Lung (tissue), 4 donors: Measurements from ENCODE around the gene TLX2.

DNA sequence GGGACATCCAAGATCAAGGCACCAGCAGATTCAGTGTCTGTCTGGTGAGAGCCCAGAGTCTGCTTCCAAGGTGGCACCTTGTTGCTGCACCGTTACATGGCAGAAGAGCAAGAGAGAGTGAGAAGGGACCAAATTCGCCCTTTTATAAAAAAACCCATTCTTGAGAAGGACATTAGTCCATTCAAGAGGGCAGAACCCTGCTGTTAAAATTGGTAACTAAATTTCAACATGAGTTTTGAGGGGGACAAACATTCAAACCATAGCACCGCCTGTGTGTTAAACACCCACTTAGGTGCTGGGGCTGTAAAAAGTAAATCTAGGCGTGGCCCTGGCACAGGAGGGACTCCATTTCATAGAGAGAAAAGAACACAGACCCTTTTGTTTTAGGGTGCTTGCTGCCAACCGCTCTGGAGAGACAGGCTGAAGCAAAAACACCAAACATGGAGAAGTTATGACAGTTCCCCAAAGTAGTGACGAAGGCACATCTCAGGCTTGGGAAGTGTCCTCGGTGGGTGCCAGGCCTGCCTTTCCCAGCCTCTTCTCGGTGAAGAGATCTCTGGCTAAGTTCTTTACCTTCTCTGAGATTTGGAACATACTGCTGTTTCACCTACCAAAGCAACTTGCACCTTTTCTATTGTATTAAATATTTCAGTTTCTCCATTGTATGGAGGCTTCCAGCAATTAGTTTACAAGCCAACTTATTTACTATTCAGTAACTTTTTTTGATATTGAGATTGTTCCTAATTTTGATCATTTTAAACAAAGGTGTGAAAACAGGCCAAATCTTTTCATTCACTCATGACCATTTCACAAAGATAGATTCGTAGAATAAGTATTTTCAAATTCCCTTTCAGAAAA lies 5.2 kb downstream of the ACTG2 start:
- PRO-cap, result no peak
- RAMPAGE, long total RNA, result no peak
- RRBS, result no CpG with 5 or more reads among the region's 9 CpGs

DNA sequence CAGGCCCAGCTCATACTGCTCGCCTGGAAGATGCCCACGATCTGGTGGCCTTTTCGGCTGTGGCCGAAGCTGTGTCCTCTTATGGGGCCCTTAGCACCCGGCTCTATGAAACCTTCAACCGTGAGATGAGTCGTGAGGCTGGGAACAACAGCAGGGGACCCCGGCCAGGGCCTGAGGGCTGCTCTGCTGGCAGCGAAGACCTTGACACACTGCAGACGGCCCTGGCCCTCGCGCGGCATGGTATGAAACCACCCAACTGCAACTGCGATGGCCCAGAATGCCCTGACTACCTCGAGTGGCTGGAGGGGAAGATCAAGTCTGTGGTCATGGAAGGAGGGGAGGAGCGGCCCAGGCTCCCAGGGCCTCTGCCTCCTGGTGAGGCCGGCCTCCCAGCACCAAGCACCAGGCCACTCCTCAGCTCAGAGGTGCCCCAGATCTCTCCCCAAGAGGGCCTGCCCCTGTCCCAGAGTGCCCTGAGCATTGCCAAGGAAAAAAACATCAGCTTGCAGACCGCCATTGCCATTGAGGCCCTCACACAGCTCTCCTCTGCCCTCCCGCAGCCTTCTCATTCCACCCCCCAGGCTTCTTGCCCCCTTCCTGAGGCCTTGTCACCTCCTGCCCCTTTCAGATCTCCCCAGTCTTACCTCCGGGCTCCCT lies 61.9 kb downstream of the TET3 start:
- PRO-cap, result no peak
- RAMPAGE, long total RNA, result no peak
- RRBS, result 93% methylated on average over 4 of the region's 20 CpGs

GRCh38 chr2:74047524-74048643 lies 63.2 kb downstream of the TET3 start:
- PRO-cap, result no peak
- RAMPAGE, long total RNA, result no peak
- RRBS, result 95% methylated on average over 4 of the region's 24 CpGs

DNA sequence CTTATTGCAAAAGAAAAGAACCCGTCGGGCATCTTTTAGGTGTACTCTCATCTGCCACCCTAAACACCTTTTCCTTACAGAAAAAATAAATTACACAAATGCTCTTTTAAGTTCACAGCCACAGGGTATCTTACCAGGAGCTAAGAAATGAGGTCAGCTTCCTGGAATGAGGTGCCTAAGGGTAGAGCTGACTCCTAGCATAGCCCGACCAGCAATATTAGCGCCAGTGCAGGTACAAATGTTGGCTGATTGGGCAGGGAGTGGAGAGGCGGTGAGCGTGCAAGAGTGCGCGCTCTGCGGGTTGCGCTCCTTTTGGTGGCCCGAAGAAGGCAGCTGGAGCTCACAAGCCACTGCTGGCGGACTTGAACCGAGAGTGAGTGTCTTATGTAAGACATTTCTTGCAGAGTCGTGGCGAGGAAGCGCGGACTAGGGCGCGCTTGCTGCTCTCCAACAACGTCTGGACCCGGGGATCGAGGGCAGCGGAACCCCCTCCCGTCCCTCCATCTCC lies 17.5 kb downstream of the BOLA3 start:
- PRO-cap, result no peak
- RAMPAGE, long total RNA, result no peak
- RRBS, result 44% methylated on average over 4 of the region's 24 CpGs

GRCh38 chr2:74152182-74152709 lies 4.5 kb upstream of the BOLA3 start:
- PRO-cap, result no peak
- RAMPAGE, long total RNA, result no peak
- RRBS, result no CpG with 5 or more reads among the region's 5 CpGs

DNA sequence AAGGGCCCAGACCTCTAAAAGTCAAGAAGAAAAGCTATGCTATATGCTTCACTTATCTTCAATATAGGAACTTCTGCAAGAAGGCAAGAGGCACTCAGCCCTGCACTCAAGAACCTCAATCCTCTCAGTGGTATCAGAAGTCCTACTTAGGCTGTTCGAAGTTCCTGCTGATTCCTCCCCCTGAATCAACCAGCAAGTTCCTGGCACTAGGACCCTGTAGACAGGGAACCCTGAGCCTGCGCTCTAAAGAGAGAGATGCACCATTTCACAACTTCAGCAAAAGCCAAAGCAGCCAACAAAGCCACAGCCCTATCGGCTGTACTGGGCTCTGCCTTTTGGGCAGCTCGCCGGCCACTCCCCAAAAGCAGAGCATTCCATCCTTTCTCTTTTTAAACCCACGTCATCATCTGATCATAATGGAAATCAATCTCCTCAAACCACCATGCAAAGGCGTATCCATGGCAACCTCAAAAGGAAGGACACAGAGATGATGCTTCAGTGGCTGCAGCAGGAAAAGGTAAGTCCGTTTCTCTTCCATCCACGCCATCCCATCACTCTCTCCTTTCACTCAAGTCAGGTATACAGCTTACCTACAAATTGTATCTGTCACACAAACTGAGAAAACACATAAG lies 5.2 kb upstream of the DCTN1 start:
- PRO-cap, result no peak
- RAMPAGE, long total RNA, result no peak
- RRBS, result no CpG with 5 or more reads among the region's 9 CpGs

- PRO-cap, result no peak
- RAMPAGE, long total RNA, result no peak
- RRBS, result no CpG with 5 or more reads among the region's 2 CpGs
Observed at GRCh38 chr2:74387506-74387903, 7.4 kb upstream of the DCTN1 start.

GRCh38 chr2:74391061-74392392 lies 11.4 kb upstream of the DCTN1 start:
- PRO-cap, result bidirectional peak, plus-strand start at chr2:74392143, minus-strand start at chr2:74391847
- RAMPAGE, long total RNA, result start-site peak on the minus strand at chr2:74391824-74391873, 2,148 and 393 reads in 2 replicates
- RRBS, result under 1% methylated on average over 12 of the region's 72 CpGs

DNA sequence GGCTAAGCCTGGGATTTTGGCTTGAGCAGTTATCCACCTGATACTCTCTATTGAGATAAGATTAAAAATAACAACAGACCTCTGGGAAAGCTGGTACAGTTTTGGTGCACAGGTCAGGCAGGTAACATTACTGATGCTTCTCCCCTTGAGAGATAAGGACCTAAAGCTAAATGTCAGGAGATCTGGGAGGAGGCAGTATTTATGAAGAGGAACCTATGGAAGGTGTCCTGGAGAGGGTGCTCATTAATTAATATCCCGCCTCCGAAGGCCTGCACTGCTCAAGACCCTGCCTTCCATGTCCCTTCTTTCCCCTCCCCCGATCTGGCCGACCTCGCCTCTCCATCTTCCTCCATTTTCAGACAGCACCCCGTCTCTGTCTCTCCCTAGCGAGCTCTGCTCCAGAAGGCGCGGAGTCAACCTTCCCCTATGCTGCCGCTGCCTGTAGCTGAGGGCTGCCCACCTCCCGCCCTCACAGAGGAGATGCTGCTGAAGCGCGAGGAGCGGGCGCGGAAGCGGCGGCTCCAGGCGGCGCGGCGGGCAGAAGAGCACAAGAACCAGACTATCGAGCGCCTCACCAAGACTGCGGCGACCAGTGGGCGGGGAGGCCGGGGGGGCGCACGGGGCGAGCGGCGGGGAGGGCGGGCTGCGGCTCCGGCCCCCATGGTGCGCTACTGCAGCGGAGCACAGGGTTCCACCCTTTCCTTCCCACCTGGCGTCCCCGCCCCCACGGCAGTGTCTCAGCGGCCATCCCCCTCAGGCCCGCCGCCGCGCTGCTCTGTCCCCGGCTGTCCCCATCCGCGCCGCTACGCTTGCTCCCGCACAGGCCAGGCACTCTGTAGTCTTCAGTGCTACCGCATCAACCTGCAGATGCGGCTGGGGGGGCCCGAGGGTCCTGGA lies 1.0 kb upstream of the WBP1 start:
- PRO-cap, result no peak
- RAMPAGE, long total RNA, result no peak
- RRBS, result 2% methylated on average over 9 of the region's 55 CpGs

DNA sequence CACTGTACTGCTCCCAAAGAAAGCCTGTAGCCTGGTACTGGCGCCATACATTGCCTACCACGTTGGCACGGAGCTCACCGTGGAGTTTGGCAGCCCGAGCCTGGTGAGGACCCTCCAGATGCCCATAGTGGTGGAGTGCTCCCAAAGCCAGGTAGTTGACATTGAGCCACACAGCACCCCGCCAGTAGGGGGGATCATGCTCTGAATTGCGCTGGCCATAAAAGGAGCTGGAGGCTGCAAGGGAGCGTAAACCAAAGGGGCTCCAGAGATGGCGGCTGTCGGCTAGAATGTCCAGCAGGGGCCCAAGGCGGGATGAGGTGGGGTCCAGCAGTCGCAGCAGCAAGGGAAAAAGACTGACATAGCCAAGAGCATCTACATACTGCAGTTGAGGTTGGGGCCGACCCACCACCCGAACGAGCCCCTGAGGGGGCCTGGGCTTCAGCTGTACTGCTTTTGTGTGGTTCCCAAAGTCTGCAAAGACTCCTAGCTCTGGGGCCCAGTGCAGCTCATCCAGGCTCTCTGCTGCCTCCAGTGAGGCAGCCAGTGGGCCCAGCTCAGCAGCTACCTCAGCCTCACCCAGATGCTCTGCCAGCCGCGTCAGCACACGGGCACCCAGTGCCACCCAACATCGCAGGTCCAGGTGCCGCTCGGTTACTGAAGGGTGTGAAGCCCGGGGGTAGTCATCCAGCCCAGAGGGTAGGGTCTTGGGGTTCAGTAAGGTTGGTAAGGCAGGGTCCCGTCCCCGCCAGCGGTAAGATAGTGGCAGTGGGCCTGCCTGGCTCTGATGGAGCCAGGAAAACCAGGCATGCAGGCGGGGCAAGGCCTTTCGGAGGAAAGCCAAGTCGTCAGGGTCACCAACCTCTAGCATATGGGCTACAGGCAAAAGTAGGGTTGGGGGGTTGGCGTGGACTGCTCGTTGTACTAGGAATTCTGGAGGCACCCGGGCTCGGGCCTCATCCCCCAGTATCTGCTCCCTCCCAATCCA lies 3.4 kb downstream of the WBP1 start:
- PRO-cap, result no peak
- RAMPAGE, long total RNA, result no peak
- RRBS, result 81% methylated on average over 2 of the region's 32 CpGs

- PRO-cap, result no peak
- RAMPAGE, long total RNA, result no peak
- RRBS, result no CpG with 5 or more reads among the region's 19 CpGs
Observed at GRCh38 chr2:74501246-74502024, 2.0 kb upstream of the LBX2 start.

DNA sequence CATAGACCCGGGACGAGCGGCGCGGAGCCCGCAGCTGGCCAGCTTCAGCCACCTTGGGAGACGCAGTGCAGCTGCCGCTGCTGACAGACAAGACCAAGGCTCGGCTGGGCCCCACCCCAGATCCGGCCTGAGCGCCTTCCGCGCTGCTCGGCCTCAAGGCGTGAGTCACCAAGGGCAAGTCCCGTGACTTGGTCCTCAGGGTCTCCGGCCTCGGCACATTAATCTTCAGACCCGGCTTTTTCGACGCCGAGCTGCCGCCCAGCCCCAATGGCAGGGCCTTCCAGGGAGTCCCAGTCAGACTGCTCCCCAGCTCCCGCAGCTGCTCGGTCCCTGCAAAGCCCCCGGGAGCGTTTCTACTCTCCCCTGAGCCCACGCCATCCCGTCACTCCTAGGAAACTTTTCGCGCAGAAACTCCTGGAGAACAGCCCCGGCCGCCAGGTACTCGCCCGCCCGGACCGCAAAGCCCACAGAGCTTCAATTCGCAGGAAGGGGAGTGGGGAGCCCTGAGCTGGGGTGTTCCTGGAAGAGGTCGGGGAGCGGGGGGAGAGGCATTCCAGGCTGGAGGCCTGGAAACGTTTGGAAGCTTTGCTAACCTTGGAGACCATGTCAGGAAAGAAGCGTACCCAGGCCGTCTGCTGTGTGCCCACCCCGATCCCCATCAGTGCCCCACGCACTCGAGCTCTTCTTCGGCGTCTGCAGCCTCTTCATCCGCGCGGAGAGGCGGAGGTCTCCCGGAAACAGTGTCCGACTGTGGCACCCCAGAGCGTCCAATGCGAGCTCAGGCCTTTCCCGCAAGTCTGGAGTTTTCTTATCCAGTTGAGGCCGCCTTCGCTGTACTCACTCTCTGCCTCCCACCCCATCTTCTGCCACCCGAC lies 4.0 kb downstream of the PCGF1 start:
- PRO-cap, result bidirectional peak, plus-strand start at position 156 of the sequence, minus-strand start at position 67 of the sequence
- RAMPAGE, long total RNA, result no peak
- RRBS, result 5% methylated on average over 27 of the region's 60 CpGs

DNA sequence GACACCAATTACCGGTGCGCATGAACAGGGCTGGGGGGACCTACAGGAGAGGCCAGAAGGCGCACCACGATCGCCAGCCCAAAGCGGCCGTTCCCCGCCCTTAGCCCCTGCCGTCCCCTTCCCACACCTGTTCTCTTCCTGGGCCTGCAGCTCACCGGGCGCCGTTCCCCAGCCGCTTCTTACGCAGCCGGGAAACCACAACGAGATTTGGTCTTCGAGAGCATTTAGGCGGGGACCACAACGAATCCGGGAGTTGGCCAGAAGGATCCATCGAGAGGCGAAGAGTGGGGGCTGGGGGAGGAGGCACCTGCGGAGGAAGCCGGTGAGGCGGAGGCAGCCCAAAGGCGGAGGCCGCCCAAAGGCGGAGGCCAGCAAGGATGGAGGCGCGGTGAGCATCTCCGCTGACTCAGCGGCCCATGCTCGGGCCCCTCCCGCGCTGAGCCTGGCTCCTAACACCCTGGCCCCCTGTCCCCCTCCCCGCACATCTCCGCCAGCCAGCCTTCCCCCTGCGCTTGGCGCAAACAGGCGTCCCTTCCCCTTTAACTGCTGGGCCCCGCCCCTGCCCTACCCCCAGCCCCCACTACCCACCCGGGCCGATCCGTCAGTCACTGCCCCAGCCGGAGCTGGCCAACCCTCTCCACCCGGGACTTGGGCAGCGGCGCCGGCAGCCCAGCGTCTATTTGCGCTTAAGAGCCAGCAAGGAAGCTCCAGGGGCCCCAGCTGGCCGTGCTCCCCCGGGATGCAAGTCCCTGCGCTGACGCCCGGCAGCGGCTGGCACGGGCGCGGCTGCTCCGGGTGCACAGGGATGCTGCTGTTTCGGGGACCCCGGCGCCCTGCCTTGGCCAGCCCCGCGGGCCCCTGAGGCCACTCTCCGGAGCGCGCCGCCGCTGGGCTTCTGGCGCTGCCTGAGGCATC lies at the start of gene TLX2:
TLX2 (plus strand) TSS at position 604 of the 915 bp plus-strand sequence.
- PRO-cap, result no peak
- RAMPAGE, long total RNA, result no peak
- RRBS, result 4% methylated on average over 23 of the region's 72 CpGs

DNA sequence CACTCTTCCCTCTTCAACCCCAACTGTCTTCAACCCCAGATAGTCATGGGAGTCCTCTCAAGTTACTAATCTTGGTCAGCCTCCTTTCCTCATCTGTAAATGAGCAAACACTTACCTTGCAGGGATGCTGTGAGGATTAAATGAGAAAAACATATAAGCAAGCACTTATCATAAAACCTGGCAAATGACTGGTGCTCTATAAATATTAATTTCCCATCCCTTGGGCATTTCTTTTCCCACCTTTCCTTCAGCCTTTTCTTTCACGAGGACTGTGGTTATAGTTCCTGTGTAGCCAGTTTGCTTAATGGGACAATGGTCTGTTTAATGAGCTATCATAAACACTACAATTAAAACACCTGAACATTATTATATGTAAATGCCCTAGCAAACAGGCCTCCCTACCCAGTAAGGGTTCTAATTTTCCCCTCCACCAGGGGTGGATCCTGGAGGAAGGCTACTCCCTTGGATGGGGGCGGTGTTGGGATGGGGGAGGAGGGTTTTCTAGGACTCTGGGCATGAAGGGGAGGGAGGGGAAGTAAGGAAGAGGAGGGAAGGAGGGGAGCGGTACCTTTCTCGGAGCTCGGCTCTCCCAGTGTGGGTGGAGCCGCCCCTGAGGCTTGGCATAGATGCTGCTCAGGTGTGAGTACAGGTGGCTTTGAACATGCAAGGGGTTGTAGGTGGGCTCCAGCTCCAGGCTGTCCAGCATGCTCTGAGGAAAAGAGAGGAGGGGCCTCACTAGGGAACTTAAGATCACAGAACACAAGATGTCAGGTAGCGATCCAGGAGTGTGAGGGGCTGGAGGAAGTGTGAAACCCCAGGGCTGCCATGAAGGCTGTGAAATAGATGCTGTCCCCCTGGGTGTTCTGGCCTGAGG lies 5.3 kb downstream of the DOK1 start:
- PRO-cap, result no peak
- RAMPAGE, long total RNA, result no peak
- RRBS, result no CpG with 5 or more reads among the region's 7 CpGs

DNA sequence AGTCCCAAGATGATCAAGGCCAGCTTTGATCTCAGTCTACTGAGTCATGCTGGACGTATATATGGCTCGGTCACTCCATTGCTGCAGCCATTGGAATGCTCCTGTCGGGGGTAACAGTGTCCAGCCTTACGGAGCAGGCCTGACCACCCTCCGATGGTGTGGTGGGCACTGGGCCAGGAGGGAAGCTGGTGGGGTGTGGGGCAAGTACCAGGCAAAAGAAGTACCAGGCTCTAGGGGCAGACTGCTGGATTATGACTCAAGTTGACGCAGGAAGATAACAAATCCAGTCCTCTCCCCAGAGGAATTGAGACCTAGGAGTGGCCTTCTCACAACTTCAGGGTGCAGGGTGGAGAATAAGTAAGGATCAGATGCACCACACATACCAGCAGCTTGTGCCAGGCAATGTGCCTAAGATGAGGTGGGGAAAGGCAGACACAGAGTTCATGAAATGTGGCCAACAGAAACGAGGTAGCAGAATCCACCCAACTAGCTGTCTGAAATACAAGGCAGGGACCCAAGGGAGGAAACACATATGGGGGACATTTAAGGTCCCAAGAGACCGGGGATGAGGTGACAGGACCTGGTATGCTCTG lies 37.9 kb downstream of the SEMA4F start:
- PRO-cap, result no peak
- RAMPAGE, long total RNA, result no peak
- RRBS, result no CpG with 5 or more reads among the region's 8 CpGs

DNA sequence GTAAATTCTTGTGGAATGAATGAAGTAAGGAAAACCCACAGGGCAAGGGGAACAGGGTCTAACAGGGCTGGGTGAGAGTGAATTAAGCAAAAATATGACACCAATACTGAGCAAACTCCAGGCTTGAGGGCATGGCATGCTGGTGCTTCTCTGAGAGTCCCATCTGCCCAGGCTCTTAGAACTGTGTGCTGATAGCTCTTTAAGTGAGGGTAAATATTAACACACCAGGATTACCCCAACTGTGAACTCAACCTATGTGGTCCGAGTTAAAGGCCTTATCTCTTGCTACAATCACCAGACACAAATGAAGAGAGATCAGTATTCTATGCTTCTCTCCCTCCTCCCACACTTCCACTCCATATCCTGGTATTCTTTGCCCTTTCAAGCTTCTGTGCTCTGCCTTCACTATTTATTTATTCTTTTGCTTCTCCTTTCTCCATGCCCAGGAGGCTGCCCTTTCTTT lies 17.4 kb upstream of the HK2 start:
- PRO-cap, result no peak
- RAMPAGE, long total RNA, result no peak
- RRBS, result no CpG with 5 or more reads among the region's 1 CpG

DNA sequence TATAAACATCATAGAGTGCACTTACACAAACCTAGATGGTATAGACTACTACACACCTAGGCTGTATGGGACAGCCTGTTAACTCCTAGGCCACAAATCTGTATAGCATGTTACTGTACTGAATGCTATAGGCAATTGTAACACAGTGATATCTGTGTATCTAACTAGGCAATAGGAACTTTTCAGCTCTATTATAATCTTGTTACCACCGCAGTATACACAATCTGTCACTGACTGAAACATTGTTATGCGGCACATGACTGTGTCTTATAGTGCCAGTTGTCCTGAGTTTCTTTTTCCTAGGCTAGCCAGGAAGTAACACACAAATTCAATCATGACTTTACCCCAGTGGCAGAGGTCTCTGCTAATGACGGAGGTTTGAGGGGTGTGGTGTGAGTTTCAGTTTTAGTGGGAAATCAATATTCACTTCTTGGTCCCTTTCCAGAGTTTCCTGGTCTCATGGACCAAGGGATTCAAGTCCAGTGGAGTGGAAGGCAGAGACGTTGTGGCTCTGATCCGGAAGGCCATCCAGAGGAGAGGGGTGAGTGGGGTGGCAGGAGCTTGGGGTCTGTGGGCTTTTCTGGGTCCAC lies 39.0 kb downstream of the HK2 start:
- PRO-cap, result no peak
- RAMPAGE, long total RNA, result no peak
- RRBS, result no CpG with 5 or more reads among the region's 5 CpGs

DNA sequence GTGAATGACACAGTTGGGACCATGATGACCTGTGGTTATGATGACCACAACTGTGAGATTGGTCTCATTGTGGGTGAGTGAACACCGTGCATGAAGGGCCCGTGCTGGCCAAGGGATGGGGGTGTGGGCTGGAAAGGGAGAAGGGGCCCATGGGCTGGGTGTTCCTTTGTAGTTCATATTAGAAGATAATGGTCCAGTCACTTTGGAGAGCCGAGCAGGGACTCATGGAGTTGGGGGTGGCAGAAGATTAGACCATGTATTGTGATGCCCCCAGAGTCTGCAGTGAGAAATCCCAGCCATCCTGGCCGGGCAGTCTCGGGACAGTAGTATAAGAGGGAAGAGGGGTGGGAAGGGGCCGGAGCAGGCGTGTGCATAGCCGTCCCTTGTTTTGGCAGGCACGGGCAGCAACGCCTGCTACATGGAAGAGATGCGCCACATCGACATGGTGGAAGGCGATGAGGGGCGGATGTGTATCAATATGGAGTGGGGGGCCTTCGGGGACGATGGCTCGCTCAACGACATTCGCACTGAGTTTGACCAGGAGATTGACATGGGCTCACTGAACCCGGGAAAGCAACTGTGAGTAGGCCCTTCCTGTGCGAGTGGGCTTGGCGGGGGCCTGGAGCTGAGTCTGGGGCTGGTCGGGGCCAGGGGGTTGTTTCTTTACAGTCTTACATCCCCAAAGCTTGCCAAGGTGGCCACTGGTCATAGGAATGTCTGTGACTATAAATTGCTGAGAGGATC lies 40.1 kb downstream of the HK2 start:
- PRO-cap, result no peak
- RAMPAGE, long total RNA, result no peak
- RRBS, result no CpG with 5 or more reads among the region's 23 CpGs

DNA sequence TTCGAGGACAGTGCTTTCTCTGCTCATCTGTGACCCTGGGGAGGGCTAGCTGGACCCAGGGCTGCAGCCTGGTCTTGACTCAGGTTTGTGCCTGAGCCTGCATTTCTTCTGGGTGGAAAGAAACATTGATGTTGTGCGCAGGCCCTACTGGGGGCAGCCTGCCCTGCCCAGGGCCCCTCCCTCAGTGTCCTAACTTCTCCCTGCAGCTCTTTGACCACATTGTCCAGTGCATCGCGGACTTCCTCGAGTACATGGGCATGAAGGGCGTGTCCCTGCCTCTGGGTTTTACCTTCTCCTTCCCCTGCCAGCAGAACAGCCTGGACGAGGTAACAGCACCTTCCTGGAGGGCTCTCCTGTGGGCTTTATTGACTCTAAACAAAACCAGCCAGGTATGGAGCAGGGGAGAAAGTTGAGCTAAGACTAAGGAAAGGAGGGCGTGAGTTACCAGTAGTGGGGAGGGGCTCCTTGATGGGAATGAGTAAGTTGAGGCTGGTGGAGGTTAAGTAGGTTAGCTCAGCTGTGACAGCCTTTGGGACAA lies 48.1 kb downstream of the HK2 start:
- PRO-cap, result no peak
- RAMPAGE, long total RNA, result no peak
- RRBS, result no CpG with 5 or more reads among the region's 8 CpGs

DNA sequence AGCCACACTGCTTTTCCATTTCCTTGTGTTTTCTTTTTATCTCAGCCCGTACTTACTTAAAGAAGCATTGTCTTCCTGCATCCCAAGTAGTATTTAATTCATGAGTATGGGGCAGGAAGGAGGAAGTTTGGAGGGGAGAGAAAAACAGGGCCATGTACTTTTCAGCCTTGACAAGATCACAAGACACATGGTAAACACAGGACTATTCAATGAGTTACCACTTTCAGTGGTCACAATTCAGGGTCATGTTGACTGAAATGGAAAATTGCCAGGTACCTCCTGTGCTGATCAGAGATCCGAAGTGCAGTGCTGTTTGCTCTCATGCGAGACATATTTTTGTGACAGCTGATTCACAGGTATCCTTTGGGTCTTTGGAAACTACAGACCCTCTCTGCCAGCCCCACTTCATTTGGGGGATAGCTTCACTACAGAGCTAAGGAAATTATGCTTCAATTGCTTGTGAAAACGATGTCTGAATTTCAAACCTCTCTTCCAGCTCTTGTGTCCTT lies 44.3 kb downstream of the EVA1A start:
- PRO-cap, result no peak
- RAMPAGE, long total RNA, result no peak
- RRBS, result no CpG with 5 or more reads among the region's 4 CpGs